ENCODE results near the genes RPEL1, CALHM1 and COL17A1.

DNA sequence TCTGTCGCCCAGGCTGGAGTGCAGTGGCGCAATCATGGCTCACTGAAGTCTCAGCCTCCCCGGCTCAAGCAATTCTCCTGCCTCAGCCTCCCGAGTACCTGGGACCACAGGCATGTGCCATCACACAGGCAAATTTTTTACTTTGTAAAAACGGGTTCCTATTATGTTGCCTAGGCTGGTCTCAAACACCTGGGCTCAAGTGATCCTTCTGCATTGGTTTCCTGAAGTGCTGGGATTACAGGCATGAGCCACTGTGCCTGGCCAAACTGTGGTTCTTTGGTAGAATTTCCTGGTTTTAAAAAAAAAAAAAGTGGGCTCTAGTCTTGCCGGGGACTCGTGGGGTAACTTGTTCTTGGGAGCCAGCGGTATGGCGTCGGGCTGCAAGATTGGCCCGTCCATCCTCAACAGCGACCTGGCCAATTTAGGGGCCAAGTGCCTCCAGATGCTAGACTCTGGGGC is at the start of gene RPEL1:
Gene RPEL1 (plus strand): TSS at position 258 of the 459 bp plus-strand sequence.
- RRBS = no CpG with 5 or more reads among the region's 12 CpGs

DNA sequence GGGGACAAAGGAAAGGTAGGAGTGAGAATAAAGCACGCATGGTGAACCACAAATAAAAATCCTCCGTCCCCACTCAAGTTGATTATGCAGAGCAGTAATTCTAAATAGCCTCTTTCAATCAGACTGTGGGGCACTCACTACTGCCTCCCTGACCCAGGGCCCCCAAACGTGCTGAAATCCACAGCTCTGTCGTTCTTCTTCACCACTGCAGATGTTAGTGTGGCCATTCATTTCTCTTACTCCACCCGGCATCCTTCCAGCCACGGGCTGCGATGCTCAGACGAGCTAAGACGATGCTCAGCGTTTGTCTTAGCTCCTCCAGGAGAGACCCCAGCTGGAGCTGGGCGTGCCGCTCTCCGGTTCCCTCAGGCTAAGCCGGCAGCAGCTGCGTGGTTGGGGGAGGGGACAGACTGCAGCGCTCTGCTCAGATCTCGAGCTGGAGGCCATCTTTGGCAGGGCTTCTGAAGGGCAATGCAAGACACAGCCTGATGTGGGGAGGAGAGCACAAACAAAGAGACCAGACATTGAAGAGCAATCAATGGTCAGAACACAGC is 4.7 kb downstream of the INA start:
- RRBS = 10% methylated on average over 6 of the region's 17 CpGs

- RRBS = no CpG with 5 or more reads among the region's 14 CpGs
Measured at GRCh38 chr10:103458587-103459202, at the start of gene CALHM1. TSS of gene CALHM1 (minus strand) at chr10:103458900.

GRCh38 chr10:103584607-103585269 is 91.2 kb downstream of the NEURL1 start:
- RRBS = 17% methylated on average over 71 of the region's 106 CpGs

DNA sequence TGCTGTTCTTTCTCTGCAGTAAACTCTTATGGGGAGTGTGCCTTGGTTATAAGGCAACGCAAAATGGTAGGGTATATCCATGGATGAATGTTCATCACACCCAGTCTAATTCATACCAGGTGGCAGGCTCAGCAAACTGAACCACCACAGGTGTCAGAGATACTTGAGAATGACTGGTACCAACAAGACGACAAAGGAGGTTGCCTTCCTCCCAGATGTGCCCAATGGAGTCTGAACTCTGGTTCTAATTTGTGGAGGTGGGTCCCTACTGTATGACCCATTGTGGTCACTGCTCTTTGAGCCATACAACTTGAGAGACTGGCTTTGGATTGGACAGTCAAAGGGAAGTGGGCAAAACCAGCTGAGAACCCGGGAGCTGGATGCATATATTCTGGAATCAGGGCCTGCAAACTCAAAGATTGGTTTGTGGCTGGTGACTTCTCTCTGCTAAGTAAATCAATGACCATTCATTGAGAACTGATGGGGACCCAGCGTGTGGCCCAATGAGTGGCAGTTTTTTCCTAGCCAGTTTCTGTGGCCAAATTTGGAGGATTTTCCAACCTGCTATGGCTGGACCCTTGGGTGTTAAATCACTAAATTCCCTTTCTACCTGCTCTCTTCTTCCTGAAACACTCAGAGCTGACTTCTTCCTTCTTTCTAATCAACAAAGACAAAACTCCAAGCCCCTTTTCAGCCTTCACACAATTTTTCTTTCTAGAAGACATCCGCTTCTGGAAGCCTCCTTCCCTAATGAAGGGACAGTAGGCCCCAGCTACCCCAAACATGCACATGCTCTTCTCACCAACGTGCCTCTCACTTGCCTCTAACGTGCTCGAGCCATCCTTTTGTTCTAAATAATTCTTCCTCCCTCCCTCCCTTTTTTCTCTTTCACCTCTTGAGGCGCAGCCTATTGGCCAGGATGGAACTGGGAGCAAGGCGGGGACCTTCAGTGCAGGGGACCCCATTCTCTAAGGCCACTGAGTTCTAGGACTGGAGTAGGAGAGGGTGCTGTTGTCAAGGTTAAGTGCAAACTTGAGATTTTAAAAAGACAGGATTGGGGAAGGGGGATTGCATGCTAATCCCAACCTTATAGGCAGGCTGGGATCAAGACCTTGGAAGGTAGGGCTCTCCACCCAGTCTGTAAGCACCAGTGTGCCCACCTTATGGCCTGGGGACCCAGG is 101.6 kb downstream of the NEURL1 start:
- RRBS = no CpG with 5 or more reads among the region's 10 CpGs

- RRBS = 51% methylated on average over 12 of the region's 48 CpGs
Measured at GRCh38 chr10:103661290-103662130, 168.0 kb downstream of the NEURL1 start.

- RRBS = no CpG with 5 or more reads among the region's 9 CpGs
Measured at GRCh38 chr10:103691977-103692352, 163.4 kb downstream of the SH3PXD2A start.

DNA sequence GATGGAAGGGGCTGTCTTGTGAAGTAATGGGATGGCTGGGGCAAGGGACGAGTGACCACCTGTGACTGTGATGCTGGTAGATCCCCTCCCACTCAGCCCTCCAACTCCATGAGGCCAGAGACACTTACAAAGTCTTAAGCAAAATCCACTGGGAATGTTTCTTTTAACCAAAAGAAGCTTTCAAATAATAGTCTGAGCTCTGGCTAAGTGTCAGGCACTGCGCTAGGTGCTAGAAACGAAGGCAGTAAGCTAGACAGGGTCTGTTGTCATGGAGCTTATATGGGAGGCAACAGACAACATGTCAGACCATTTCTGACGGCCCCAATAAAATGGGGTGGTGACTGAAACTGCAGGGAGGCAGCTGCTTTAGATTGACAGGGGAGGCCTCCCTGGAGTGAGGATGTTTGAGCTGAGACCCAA is 40.8 kb downstream of the SH3PXD2A start:
- RRBS = no CpG with 5 or more reads among the region's 4 CpGs

DNA sequence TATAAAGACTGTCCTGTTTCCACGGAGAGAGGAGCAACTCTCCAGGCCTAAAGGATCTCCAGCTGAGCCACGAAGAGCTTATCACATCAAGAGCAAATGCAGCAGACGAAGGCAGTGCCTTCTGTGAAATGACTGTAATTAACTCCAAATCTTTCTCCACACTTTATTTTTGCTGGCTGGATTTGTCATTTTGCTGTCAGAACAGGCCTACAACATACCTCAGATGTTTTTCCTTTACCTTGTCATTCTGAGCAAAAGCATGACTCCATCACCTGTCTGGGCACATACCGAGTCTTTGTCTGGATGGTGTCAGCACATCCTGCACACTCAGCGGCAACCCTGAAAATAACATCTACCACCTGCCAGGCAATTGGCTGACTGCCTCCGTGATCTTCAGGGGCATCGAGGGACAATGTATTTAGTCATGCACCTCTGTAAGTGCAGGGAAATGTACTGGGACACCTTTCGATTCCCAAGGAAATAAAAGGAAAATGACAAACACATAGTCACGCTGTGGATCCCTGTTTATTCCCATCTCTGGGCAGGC is 26.3 kb upstream of the SH3PXD2A start:
- RRBS = no CpG with 5 or more reads among the region's 9 CpGs

GRCh38 chr10:103916960-103917189 is 1.1 kb downstream of the STN1 start:
- RRBS = no CpG with 5 or more reads among the region's 2 CpGs

- RRBS = no CpG with 5 or more reads among the region's 2 CpGs
Measured at GRCh38 chr10:103968152-103968471, 1.2 kb downstream of the SLK start.

DNA sequence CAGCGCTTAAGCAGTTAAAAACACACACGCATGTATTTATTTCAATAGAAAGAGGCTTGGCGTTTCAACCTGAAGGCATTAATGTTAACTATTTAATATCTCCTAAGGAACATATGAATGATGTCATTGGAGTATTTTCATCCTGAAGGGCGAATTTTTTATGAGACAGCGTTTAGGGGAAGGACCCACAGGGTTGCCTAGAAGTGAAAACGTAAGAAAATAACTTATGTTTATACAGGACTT is 1.5 kb downstream of the SLK start:
- RRBS = no CpG with 5 or more reads among the region's 6 CpGs

GRCh38 chr10:104005348-104005857 is 38.5 kb downstream of the SLK start:
- RRBS = no CpG with 5 or more reads among the region's 8 CpGs

- RRBS = no CpG with 5 or more reads among the region's 3 CpGs
Measured at GRCh38 chr10:104085476-104086330, at the start of gene COL17A1. TSS of gene COL17A1 (minus strand) at chr10:104085880.

GRCh38 chr10:104117605-104118412 is 4.2 kb upstream of the SFR1 start:
- RRBS = no CpG with 5 or more reads among the region's 6 CpGs

GRCh38 chr10:104323943-104324805 is 14.1 kb downstream of the ITPRIP start:
- RRBS = no CpG with 5 or more reads among the region's 17 CpGs

GRCh38 chr10:104335307-104336012 is 2.8 kb downstream of the ITPRIP start:
- RRBS = no CpG with 5 or more reads among the region's 9 CpGs

DNA sequence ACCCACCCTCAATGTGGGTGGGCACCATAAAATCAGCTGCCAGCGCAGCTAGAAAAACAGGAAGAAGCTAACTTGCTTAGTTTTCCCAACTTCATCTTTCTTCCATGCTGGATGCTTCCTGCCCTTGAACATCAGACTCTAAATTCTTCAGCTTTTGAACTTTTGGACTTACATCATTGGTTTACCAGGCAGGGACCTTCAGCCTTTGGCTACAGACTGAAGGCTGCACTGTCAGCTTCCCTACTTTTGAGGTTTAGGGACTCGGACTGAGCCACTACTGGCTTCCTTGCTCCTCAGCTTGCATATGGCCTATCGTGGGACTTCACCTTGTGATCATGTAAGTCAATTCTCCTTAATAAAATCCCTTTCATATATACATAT is 1003.2 kb downstream of the SORCS3 start:
- RRBS = no CpG with 5 or more reads among the region's 3 CpGs

DNA sequence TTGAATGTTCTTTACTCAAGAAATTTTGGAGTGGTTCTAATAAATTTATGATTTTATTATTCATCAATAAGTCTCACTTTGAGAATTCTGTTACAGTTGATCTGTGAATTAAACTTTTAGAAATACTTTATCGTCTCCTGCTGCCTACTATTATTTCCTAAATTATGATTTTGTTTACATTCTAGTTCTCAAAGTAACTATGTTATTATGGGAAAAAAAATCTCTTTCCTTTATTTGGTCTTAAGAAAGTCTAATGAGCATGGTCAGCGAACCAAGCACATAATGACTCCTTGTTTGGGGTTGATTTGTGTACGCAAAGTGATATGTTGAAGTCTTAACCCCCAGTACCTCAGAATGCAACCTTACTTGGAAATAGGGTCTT is 1078.4 kb upstream of the SORCS1 start:
- RRBS = no CpG with 5 or more reads among the region's 3 CpGs

DNA sequence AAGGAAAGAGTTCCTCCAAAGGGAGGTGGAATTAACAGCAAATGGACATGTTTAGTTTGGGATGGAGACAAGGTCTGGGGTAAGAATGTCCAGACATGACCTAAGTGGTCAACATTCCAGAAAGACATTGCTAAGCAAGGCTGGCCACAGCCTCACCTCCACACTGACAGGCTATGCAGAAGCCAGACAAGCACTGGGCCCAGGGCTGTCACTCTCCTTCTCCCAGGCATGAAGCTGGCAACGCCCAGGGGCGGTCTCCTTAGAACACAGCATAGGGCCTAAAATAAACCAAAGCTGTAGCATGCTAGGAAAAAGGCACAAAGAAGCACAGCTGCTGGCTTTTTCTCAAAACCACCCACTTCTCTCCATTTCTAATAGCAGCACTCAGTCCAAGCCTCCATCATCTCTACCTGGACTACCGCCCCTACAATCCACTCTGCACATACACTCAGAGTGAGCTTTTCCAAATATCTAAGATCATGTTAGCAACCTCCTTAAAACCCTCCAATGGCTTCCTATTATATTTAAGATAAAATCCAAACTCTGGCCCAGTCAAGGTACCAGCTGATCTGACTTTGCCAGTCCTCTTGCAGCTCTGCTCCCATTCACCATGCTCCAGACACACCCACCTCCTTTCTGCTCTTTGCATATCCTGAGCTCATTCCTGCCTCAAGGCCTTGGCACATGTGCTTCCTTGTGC is 27.8 kb downstream of the XPNPEP1 start:
- RRBS = no CpG with 5 or more reads among the region's 3 CpGs

Measured in mononuclear cell (primary cell).